PC-3 (cell line): ENCODE measurements around a stretch of chr22.

GRCh38 chr22:37659535-37660061 lies 1.1 kb downstream of the PDXP start:
- RAMPAGE, long total RNA: no peak

- RAMPAGE, long total RNA: no peak
These were observed 44.1 kb downstream of the TRIOBP start for GRCh38 chr22:37740969-37741288.

DNA sequence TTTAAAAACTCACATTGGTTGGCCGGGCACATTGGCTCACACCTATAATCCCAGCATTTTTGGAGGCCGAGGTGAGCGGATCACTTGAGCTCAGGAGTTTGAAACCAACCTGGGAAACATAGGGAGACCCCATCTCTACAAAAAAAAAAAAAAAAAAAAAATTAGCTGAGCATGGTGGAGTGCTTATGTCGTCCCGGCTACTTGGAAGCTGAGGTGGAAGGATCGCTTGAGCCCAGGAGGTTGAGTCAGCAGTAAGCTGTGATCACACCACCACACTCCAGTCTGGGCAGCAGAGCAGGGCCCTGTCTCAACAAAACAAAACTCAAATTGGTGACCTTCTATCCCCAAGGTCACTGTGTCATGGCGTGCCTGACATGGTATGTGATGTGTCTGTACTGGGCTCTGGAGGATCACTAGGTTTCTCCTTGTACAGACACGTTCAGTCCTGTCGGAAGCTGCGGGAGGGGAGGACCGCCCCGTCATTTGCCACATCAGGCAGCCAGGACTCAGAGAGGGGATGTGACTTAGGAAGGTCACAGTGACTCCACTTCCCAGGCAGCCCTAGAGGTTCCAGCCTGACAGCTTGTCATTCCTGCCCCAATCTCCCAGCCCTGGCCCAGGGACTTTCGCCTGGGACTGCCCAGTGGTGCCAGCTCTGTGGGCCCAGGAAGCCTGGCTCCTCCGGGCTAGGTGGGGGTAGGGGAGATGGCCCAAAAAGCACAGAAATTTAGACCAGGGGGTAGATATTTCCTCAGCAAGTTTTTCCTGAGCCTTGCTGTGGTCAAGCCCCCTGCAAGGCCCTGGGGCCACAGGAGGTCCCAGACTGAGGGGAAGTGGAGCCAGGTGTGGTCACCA lies 53.0 kb downstream of the TRIOBP start:
- RAMPAGE, long total RNA: no peak

GRCh38 chr22:37842168-37842613 lies 1.9 kb downstream of the ANKRD54 start:
- RAMPAGE, long total RNA: no peak

DNA sequence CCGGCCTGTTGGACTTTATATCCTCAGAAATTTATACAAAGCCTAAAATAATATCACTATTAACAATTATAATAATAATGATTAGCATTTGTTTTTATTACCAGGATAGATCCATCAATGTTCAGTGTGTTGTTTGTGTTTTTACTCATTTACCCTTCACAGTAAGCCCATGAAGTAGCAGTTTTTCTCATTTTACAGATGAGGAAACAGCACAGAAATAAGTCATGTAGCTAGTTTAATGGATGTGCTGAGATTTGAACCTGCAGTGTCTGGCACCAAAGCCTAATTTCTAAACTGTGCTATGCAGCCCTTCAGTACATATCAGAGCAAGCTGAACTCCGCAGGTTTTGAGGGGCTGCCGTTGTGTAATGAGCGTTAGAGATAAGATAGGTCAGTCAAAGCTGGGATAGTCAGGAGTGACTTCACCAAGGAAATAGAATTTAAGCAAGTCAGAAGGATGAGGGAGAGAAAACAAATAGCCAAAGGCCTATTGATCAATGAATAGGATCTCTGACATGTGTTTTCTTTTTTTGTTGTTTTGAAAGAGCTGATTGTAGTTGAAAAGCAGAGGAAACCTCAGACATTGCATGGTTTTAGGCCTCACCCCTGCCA lies 3.0 kb downstream of the EIF3L start:
- RAMPAGE, long total RNA: no peak

DNA sequence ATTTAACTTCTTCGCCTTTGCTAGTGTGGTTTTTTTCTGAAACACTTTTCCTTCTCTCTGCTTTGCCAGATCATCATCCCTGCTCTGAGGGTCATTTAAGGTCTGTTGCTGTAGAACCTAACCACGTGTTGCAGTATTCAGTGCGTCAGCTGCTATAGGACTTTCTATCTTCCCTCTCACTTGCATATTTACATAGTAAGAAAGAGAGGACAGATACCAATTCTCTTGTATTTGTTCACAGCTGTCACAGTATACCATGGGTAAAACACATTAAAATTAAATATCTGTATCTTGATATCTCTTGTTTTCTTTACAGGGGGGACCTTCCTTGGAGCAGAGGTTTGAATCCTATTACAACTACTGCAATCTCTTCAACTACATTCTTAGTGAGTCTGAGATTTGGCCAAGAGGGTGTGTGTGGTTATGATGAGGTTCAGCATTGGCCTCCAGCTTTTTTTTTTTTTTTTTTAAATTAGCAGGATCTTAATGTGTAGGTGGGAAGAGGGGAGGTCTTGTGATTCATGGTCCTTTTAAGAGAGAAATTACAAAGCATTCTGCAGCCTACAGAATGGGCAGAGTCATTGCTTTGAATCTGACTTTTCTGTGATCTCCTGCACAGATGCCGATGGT lies 13.5 kb downstream of the EIF3L start:
- RAMPAGE, long total RNA: no peak

DNA sequence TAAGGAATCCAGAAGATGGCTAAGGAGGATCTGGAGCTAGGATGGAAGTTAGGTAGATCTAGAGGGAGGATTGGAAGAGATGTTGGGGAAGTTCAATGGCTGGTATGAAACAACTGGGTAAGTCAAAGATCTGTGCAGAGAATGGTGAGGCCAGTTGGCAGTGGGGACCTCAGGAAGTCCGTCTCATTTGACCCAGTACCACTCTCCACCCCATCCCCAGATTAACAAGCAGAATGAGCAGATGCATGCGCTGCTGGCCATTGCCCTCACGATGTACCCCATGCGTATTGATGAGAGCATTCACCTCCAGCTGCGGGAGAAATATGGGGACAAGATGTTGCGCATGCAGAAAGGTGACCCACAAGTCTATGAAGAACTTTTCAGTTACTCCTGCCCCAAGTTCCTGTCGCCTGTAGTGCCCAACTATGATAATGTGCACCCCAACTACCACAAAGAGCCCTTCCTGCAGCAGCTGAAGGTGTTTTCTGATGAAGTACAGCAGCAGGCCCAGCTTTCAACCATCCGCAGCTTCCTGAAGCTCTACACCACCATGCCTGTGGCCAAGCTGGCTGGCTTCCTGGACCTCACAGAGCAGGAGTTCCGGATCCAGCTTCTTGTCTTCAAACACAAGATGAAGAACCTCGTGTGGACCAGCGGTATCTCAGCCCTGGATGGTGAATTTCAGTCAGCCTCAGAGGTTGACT lies 28.4 kb downstream of the EIF3L start:
- RAMPAGE, long total RNA: no peak

DNA sequence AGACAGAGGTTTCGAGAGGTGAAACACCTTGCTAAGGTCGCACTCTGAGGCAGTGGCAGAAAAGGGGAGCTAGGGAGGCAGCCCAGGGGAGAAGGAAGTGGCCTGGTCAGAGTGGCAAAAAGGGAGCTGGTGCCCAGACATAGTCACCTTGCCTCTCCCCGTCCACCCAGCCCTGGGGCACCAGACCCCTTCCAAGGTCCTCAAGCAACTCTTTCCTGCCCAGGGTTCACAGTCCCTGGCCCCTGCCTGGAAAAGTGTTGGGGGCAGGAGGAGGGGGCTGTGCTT lies 4.3 kb downstream of the MICALL1 start:
- RAMPAGE, long total RNA: no peak

DNA sequence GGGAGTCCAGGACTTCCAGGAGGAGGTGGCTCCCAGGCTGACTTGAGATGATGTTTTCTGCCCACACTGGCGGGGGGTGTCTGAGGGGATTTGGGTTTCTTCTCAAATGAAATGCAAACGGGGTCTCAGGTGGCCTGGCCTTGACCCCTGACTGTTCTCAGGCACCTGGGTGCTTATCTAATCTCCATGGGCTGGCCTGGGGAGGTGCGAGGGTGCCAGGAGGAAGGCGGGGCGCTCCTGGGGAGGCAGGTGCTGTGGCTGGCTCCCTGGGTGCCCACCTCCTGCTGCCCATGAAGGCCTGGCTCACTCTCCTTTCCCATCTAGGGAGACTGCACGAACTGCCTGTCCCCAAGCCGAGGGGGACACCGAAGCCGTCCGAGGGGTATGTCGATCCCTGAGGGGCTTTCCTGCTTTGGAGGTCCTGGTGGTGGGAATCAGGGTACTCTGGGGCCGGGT lies 18.3 kb downstream of the MICALL1 start:
- RAMPAGE, long total RNA: no peak

- RAMPAGE, long total RNA: no peak
These were observed 19.6 kb downstream of the MICALL1 start for GRCh38 chr22:37925566-37926175.

DNA sequence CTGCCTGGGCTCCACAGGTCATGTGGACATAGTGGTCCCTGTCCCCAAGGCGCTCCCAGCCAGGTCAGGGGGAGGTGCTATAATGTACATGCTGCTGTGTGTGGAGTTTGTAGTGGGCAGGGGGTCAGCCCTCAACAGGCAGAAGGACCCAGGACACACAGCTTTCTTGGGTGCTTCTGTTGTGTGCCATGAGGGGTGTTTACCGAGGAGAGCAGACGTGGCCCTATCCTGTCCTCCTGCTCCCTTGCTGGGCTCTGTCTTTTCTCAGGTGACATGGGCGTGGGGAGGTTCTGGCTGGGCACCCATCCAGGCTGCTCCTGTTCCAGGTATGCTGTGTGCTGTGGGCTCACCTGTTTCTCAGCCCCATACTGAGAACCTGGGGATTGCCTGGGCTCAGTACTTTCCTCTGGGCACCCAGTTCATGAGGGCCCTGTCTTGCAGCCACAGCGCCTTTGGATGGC lies 23.2 kb downstream of the MICALL1 start:
- RAMPAGE, long total RNA: no peak

DNA sequence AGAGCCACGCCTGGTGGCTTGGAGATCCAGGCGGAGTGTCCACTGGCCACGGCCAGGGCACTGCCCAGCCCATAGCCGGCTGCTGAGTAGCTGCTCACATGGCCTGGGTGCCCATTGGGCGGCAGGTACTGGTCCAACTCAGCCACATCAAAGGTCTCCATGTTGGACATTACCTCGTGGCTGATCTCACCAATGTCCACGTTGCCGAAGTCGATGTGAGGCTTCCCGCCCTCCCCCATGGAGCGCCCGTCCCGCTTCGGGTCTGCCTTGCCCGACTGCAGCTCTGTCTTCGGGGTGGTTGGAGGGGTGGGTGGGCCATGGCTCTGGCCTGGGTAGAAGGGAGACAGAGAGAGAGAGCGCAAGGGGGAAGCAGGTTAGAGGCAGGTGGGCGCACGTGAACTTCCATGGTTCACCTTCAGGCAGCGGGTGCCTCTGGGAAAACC lies 10.5 kb downstream of the SOX10 start:
- RAMPAGE, long total RNA: no peak

- RAMPAGE, long total RNA: no peak
These were observed 12.0 kb upstream of the SOX10 start for GRCh38 chr22:37996300-37996769.

DNA sequence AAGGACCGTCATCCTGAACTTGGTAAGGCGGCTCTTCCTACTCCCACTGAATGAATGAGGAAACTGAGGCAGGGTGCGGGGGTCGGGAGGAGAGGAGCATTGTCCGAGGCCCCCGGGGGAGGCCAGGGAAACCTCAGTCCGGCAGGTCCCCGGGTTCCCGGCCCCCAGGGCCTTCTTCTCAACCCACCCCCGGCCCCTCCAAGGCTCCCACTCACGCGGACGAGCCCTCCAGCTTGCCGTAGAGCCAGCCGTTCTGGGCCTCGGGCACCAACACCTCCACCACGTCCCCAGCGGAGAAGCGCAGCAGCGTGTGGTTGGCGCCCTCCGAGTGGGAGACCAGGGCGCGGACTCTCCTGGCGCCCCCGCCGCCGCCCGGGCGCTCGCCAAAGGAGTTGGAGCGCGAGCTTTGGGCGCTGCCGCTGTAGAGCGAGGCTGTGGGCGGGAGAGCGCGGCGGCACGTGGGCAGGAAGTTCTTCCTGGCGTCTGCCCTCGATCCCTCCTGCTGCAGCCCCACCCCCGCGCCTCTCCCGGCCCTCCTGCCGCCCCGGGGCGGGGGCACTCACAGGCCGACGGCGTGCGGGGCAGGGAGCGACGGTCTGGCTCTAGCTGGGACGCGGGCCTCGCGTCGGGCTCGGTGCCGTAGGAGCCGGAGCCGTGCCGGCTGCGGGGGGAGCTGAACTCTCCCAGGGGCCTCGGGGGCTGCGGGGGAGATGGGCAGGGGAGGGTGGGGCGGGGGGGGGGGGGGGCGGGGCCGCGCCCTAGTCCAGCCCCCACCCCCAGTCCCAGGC lies 4.7 kb upstream of the SLC16A8 start:
- RAMPAGE, long total RNA: no peak

- RAMPAGE, long total RNA: no peak
These were observed 12.2 kb downstream of the MAFF start for GRCh38 chr22:38214130-38214322.

GRCh38 chr22:38221182-38221523 lies 19.4 kb downstream of the MAFF start:
- RAMPAGE, long total RNA: no peak

DNA sequence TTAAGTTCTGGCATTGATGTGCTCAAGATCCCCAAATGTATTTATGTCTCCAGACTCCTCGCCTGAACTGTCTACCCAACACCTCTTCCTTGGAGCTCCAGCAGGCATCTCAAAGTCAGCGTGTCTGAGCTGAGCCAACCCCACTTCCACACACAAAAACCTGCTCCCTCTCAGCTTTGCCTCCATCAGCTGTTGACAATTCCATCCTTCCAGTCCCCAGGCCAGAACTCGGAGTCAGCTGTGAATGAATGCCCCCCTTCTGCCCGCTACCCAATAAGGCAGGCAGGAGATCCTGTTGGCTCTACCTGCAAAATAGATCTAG lies 740 bp upstream of the TMEM184B start:
- RAMPAGE, long total RNA: no peak

- RAMPAGE, long total RNA: no peak
These were observed 18.4 kb upstream of the TMEM184B start for GRCh38 chr22:38290894-38291995.

DNA sequence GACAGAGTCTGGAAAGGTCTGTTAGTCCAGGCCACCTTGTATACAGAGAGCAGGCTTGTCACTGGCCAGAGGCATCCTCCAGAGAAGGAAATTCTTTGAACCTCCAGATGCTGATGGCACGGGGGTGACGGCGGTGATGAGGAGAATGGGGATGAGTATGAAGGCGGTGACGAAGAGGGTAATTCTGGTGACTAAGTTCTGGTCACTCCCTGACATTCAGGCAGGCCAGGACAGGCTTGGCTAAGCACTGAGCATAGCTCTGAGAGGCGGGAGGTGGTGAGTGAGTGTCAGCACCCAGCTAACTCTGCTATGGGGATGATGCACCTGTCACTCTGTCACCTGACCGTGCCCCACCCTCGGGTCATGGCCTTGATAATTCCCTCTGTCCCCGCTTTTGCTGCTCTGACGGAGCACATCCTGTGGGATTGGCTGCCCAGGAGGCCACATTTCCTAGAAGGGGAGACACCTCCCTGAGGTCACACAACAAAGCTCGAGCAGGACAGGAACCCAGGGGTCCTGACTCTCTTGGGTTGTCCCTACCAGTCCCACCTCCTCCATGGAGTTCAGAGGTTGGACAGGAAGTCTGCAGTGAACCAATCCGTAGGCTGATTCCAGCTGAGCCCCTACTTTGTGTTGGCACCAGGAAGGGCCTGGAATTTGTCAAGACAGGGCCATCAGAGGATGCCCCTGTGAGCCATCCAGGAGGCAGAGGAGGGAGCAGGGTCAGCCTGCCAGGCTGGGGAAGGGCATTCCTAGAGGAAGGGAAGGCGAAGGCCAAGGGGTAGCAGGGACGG lies 31.1 kb upstream of the CSNK1E start:
- RAMPAGE, long total RNA: no peak

- RAMPAGE, long total RNA: no peak
These were observed 33.1 kb upstream of the CSNK1E start for GRCh38 chr22:38350308-38350817.